Osteoblast (primary cell): ENCODE data around the genes TMEM156 and RFC1.

- CAGE, long polyA plus RNA = no peak
- RRBS = no CpG with 5 or more reads among the region's 6 CpGs
Measured at GRCh38 chr4:38805333-38806250, 1.0 kb upstream of the TLR1 start.

DNA sequence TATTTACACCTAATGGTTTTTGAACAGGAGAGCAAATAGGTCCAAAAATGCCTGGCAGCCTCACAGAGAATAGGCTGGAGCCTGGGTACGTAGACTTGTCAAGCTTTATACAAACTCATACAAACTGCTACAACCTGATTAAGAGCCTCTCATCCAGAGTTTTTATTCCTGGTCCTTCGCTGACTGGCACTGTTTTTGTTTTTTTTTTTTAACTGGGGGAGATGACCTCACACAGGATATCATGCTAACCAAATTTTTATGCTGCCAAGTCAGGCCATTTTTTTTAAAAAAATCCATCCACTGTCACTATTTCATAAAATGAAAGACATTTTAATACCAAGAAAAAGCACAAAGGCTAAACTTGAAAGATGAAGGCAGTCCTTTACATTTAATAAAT, 1.9 kb downstream of the FAM114A1 start:
- CAGE, long polyA plus RNA = no peak
- RRBS = no CpG with 5 or more reads among the region's 2 CpGs

DNA sequence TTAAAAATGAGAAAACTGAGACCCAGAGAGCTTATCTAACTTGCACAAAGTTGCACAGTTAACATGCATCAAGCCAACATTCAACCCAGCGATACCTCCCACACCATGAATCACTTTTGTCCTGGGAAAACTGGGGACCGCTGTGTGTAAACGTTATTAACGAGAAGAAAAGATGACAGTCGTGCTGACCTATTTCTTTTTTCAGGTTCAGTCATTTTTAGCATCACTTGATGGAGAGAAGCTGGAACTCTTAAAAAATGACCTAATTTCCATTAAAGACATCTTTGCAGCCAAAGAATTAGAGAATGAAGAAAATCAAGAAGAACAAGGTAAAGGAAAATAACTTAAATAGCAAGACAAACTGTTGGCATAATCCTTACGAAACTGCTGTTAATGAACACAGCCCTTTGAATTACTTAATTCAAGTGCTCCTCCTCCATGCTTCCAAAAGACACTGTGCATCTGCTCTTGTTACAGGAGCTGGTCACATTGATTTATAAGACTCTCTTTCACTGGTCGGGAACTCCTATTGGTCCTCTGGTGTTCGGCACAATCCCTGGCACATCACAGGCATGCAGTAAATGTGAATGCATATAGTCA, 55.1 kb downstream of the FAM114A1 start:
- CAGE, long polyA plus RNA = no peak
- RRBS = no CpG with 5 or more reads among the region's 8 CpGs

GRCh38 chr4:39032021-39033077, at the start of gene TMEM156:
Gene TMEM156 (minus strand): TSS chr4:39032409.
- CAGE, long polyA plus RNA = no peak
- RRBS = no CpG with 5 or more reads among the region's 5 CpGs

DNA sequence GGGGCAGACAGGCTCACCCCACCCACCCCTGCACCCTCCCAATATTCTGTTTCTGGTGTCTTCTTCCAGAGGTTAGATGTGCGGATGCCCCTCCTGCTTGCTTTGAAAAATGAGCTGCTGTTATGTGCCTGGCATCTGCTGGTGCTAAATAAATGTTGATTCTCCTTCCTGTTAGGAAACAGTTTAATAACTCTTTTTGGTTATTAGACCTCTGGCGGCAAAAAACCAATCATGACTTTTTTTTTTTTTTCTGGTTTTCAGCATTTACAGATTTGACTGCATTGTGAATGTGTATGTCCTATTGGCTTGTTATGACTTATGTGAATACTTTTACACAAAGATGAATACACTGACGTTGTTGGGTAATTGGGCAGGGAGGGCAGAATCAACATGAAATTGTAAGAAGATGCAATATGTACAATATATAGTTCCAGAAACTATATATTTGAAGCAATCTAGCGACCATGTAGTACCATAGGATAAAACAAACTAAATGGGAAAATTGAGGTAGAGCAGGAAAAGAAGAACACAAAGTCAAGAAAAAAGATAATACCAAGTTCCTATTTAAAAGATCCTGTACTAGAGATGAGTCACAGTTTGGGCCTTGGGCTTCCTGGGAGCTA, 13.7 kb upstream of the TMEM156 start:
- CAGE, long polyA plus RNA = no peak
- RRBS = no CpG with 5 or more reads among the region's 4 CpGs

GRCh38 chr4:39048209-39048681, 13.8 kb upstream of the KLHL5 start:
- CAGE, long polyA plus RNA = no peak
- RRBS = no CpG with 5 or more reads among the region's 3 CpGs

- CAGE, long polyA plus RNA = no peak
- RRBS = no CpG with 5 or more reads among the region's 11 CpGs
Measured at GRCh38 chr4:39353011-39354170, 12.8 kb downstream of the RFC1 start.

- CAGE, long polyA plus RNA = no peak
- RRBS = 14% methylated on average over 7 of the region's 67 CpGs
Measured at GRCh38 chr4:39365462-39366751, at the start of gene RFC1. Gene RFC1 (minus strand): TSS chr4:39366362.

GRCh38 chr4:39452016-39452430, 6.7 kb downstream of the RPL9 start:
- CAGE, long polyA plus RNA = no peak

- CAGE, long polyA plus RNA = no peak
- RRBS = no CpG with 5 or more reads among the region's 4 CpGs
Measured at GRCh38 chr4:39467528-39467883, 8.7 kb downstream of the LIAS start.

- CAGE, long polyA plus RNA = no peak
- RRBS = no CpG with 5 or more reads among the region's 11 CpGs
Measured at GRCh38 chr4:39532447-39533221, 5.4 kb upstream of the UGDH start.

DNA sequence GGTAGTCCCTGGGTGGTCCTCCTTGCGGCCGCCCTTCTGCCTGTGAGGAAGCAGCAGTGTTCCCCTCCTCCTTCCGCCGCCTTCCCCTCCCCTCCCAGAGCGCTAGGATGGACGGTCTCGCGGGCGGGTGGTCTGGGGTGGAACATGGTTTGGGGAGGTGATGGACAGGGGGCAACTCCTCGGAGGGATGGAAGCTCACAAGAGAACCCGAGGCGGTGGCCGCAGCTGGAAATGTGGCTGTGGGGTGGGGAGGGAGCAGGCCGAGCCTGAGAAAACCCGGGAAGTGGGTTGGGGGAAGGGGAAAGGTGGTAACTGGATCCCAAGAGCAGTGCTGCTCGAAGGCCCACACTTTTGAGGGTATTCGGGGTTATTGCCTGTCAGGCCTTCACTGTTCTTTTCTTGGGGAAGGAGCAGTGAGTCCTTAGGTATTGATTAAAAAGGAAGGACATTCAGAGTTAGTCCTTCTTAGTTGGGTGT, 571 bp downstream of the UBE2K start:
- CAGE, long polyA plus RNA = no peak
- RRBS = no CpG with 5 or more reads among the region's 17 CpGs

DNA sequence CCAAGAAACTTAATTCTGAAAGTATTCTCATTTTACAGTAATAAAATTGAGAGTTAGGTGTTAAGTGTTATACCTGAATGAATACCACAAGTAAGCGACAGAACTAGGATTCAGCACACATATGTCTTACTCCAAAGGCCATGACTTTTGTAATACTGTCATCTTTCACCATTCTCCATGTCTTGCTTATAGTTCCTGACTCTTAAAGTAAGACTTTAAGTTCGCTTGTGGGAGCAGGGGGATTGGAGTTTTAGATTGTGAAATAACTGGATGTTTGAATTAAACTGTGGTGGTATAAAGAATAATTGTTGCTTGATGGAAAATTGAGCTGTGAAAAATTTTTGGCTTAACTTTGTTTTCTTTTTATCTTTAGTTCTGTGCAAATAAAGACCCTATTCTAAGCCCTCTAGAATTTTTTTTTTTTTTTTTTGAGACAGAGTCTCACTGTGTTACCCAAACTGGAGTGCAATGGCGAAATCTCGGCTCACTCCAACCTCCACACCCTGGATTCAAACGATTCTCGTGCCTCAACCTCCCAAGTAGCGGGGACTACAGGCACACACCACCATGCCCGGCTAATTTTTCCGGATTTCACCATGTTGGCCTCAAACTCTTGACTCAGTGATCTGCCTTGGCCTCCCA, 35.9 kb downstream of the UBE2K start:
- CAGE, long polyA plus RNA = no peak
- RRBS = no CpG with 5 or more reads among the region's 9 CpGs

DNA sequence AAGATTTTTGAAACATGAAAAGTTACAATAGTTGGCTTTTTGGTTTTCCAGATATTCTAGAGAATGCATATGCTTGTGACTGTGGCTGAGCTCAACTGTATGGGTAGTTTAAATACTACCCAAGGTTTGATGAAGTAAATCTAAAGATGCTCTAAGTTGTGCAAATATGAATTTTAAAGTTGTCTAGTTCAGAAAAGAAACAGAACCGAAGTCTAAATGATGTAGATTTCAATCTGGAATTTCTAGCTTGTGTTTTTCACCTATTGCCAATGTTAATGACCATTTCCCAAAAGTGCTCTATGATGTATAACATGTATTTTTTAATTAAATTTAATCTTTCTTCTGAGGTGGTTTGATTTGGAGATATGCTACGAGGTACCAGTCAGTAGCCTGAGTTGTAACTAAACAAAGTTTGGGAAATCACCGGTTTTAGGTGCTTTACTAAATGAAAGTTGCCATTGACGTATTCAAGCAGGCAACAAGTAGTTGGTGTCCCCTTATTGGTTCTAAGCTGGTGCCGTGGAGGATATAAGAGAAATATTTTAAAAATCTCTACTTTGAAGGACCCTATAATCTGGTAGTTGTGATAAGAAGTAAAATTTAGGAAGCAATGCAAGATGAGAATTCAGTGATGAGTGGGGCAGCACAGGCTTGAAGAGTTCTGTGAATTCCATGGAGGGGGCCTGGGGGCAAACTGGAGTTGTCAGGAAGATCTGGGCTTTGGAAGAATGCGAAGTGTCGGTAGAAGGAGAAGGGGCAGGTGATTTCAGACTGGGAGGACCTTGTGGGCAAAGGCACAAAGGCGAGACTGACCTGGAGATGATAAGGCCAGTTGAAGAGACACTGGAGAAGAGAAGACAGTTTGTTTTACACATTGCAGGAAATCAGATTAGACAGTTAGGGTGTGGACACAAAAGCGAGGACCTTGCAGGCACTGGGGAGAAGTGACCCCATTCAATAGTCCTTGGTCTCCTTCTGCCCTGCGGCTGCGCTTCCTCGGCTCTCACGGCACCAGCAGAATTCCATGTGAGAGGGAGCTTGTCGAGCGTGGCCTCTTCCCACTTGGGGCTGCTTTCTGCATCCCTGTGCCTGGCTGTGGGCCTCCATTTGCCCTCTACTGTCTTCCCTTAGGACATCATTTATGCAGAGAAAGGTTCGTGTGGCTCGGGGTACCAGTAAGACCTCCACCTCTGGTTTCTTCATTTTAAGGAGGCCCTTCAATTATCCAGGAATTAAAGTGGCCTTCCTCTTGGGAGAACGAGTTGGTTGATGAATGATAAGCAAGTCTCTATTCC, 1.1 kb downstream of the RHOH start:
- CAGE, long polyA plus RNA = no peak
- RRBS = no CpG with 5 or more reads among the region's 18 CpGs

DNA sequence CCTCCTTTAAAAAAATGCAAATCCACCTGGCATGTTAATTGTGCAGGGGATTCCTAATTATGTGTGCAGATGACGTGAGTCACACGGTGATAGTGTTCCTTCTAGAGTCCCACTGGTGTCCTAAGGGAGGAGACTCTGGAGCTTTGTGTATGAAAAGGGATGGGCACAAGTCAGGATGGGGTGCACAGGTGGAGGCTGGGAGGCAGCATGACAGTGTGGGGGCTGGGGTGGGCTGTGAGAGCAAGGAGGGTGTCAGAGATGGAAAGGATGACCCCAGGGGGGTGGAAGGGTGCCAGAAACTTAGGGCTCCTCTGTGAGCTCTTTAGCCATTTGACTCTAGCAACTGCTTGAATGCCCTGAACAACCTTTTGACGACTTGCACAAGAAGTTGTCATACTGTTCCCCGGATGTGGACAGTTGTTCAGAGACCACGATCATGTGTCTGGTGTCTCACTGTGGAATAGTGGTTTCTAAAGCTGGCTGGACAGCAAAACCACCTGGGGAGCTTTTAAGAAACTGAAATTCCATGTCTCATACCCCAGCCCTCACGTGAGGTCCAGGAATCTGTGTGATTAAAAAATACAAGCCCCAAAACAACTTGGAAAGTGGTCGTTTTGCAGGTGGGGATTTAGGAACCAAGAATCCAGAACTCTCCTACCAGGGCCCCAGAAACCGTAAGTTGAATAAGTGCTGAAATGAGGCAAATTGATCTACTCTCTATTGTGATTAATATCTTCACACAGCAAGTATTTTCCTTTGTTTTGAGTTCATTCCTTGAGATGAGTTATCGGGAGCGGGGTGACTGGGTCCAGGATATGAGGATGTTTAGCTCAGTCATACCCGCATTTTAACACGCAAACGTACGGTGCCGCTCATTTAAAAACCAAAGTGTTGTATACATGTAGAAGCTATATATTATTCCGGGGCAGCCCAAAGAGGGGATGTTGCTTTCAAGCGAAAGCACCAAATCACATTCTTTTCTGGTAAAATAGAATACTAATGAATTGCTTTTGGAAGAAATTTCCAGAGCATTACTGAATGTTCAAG, 3.4 kb downstream of the RHOH start:
- CAGE, long polyA plus RNA = no peak
- RRBS = no CpG with 5 or more reads among the region's 17 CpGs

- CAGE, long polyA plus RNA = no peak
- RRBS = no CpG with 5 or more reads among the region's 7 CpGs
Measured at GRCh38 chr4:40201240-40202023, 4.6 kb downstream of the RHOH start.

DNA sequence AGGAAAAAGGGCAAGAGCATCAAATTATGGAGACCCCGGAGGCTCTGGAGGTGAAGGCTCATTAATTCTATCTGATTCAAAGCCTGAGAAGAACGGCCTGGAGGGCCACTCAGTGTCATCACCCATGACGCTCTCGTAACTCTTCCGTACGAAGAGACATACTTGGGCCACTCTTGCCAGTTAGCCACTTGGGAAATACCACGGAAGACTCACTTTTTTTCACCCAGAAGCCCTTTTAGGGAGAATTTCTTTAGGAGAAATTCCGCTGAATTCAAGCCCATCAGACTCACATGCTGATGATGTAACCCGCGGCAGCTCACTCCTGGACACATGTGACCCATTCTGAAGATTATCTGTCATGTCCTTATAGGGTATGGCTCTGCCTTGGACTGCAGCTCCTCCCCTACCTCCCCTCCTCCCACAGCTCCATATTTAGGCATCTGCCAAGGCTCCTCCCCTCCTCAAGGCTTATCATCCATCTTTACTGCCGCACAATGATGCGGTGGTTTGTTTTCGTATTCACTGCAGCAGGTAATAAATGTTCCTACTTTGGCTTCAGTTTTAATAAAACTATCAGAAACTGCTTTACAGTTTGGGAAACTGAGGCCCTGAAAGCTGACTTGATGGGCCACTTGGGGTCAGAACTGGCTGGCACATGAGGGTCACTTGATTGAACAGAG, 41.9 kb downstream of the RHOH start:
- CAGE, long polyA plus RNA = no peak
- RRBS = no CpG with 5 or more reads among the region's 13 CpGs

- CAGE, long polyA plus RNA = no peak
- RRBS = no CpG with 5 or more reads among the region's 6 CpGs
Measured at GRCh38 chr4:40321457-40322151, 13.5 kb upstream of the CHRNA9 start.

- CAGE, long polyA plus RNA = no peak
- RRBS = no CpG with 5 or more reads among the region's 3 CpGs
Measured at GRCh38 chr4:40405169-40405569, 70.0 kb downstream of the CHRNA9 start.

DNA sequence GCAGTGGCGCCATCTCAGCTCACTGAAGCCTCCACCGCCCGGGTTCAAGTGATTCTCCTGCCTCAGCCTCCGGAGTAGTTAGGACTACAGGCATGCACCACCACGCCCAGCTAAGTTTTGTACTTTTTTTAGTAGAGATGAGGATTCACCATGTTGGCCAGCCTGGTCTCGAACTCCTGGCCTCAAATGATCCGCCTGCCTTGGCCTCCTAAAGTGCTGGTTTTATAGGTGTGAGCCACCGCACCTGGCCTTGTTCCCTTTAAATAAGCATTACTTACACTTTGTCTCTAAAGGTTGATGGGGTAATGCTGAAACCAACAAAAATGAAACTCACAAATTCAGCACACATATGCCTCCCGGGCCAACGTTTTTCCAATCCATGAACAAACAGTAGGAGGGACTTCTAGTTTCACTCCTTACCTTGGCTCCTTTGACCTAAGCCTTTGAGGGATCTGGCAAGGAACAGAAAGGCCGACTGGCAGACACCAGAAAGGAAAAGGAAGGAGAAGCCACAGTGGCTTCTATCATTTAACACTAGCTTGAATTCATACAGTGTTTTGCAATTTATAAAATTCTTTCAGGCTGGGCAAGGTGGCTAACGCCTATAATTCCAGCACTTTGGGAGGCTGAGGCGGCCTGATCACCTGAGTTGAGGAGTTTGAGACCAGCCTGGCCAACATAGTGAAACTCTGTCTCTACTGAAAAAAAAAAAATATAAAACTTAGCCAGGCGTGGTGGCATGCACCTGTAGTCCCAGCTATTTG, 114.8 kb downstream of the CHRNA9 start:
- CAGE, long polyA plus RNA = no peak
- RRBS = no CpG with 5 or more reads among the region's 14 CpGs